ENCODE measurements around a stretch of chr10.

- PRO-cap, result no peak
These were observed 20.8 kb downstream of the BNIP3 start for GRCh38 chr10:131960655-131961605.

DNA sequence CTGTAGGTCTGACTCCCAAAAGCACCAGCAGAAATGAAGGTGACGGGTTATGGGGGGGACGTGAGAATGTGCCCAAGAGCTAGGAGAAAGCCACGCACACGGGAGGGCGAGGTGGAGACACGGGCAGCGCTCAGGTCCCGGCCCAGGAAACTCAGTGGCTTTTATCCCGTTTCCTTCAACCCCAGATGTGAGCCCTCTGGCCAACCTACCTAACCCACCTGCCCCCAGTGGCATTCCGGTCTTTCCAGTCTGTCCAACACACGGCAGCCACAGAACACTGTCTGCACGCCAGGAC, 12.3 kb downstream of the BNIP3 start:
- PRO-cap, result no peak

DNA sequence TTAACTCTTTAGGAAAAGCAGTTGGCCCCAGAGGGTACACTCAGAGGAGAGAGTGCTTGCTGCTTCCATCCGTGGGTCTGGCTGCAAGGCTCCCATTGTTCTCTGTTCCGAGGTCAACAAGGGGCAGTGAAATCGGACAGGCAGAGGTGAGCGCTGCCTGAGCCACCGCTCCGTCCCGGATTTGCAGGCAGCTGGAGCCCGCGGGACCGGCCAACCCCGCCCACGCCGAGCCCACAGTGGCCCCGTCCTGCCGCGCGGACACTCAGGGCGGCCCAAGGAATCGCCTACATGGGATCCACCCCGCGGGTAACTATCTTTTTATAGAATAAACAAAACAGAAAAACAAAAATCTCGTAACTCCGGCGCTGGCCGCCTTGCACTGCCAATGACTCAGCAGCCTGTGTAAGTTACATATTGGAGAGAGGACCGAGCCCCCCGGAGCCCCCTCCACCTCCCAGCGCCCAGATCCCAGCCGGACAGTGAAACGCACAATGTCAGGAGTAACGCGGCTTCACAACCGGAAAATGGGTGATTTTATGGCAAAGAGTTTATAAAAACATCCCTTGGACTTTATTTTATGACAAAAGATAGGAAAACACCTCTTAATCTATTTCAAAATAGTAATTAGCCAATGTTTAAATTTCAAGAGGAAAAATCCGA, 1.8 kb downstream of the BNIP3 start:
- PRO-cap, result no peak

GRCh38 chr10:132161837-132162751, 24.7 kb upstream of the DPYSL4 start:
- PRO-cap, result no peak

DNA sequence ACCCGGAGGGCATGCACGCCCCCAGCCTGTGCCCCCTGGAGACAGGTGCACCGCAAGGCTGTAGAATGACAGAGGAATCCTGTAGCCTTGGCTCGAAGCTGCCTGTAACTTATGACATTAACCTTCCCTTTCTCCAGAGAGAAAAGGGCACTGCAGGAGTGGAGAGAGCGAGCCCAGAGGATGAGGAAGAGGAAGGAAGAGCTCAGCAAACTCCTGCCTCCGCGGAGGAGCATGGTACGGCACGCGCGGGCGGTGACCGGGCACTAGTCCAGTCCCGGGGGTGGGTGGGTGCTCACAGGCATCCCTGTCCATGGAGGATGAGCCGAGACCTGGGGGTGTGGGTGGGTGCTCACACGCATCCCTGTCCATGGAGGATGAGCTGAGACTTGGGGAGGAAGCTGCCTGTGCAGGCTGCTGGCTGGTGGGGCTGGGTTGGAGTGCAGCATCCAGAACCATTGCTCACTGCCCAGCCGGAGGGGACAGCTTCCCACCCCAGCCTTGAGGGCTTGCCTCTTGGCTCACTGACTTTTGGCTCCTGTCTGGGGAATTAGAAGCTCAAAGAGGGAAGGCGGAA, 23.7 kb downstream of the LRRC27 start:
- PRO-cap, result no peak

DNA sequence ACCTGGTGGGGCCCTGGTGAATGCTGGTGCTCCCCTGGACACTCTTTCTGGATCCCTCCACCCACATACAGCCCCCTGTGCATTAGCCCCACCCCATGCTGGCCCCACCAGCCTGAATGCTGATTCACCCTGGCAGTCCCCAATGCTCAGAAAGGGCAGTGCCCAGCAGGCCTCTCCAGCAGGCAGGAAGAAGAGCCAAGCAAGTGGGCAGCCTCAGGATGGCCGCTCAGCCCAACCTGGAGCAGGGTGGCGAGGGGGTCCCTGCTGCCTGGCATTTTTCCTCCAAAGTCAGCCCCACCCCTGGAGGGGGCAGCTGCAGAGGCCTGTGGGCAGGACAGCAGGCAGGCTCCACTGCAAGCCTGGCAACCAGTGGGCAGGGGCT, 1.7 kb upstream of the PWWP2B start:
- PRO-cap, result no peak

GRCh38 chr10:132395710-132396899, 895 bp upstream of the PWWP2B start:
- PRO-cap, result bidirectional peak, plus-strand start at chr10:132395959, minus-strand start at chr10:132395961; bidirectional peak, plus-strand start at chr10:132396149, minus-strand start at chr10:132396024; bidirectional peak, plus-strand start at chr10:132396679, minus-strand start at chr10:132396665

- PRO-cap, result bidirectional peak, plus-strand start at chr10:132409159, minus-strand start at chr10:132409100
These were observed 12.0 kb downstream of the PWWP2B start for GRCh38 chr10:132408781-132409528.

- PRO-cap, result no peak
These were observed 15.9 kb downstream of the PWWP2B start for GRCh38 chr10:132412857-132413284.

- PRO-cap, result no peak
These were observed 56.0 kb downstream of the PWWP2B start for GRCh38 chr10:132452904-132453546.

- PRO-cap, result no peak
These were observed 61.9 kb downstream of the PWWP2B start for GRCh38 chr10:132458853-132459439.

DNA sequence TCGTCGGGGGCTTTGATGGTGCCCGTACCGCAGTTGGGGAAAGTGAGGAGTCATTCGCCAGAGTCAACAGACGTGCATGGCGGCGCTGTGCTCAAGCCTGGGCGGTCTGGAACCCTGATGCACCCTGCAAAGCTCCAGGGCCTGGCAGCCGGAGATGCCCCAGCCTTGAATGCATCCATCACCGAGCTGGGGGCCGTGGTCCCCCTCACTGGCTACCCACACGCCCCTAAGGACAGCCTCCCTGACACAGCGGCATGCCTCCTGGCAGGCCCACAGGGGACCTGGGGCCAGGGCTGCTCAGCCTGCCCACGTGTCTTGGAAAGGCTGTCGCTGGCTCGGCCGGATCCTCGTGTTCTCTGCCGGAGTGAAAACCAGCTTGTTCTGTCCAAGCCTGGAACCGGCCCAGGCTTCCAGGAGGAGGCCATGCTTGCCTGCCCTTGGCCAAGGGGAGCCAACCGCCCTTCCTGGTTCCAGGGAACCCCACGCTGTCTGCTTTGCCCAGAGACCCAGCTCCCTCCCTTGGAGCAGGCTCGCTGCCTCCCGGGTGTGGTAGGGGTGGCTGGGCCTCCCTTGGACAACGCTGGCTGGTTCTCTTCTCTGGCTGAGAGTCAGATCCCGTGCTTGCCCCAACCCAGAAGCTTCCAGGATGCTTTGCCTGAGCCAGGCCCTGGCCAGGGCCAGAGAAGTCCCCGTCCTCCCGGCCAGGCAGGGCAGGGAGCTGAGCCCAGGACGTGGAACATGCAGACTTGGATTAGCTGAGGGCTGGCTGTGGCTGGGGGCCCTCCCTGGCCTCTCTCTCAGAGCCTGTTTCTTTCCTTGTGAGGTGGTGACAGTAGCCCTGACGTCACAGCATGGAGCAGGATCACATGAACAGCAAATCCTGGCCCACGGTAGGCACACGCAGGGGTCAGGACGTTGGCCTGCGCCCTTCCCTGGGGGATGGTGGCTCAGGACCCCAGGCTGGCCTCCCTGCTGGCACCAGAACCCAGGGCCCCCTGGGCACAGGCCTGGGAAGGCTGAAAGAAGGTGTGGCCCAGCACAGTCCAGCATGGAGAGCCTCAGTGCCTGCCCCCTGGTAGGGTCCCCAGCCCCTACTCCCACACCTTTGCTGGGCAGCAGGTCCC, 67.3 kb downstream of the PWWP2B start:
- PRO-cap, result unidirectional peak, minus-strand start at position 797 of the sequence

DNA sequence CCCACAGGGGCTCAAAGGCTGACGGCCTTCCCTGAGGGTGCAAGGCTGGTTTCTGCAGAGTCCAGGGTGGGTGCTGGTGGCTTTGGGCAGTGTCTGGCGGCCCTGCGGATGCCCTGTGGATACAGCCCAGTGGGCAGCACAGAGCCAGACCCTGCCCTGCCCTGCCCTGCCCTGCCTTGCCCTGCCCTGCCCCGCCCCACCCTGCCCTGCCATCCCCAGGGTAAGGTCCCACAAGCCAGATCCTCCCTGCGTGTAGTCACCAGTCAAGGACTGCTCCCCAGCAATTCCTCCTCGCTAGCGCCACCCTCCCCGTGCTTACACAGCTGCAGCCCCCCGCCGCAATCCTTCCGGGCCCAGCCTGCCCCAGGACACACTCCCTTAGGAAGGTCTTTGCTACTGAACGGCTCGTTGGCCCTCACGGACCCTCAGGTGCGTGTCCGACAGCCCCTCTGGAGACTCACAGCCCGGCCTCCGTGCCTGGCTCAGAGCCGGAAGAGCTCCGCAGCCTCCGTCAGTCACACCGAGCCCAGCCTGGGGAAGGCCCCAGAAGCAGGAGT, 68.2 kb downstream of the PWWP2B start:
- PRO-cap, result no peak

- PRO-cap, result no peak
These were observed 55.6 kb upstream of the INPP5A start for GRCh38 chr10:132481942-132482506.

DNA sequence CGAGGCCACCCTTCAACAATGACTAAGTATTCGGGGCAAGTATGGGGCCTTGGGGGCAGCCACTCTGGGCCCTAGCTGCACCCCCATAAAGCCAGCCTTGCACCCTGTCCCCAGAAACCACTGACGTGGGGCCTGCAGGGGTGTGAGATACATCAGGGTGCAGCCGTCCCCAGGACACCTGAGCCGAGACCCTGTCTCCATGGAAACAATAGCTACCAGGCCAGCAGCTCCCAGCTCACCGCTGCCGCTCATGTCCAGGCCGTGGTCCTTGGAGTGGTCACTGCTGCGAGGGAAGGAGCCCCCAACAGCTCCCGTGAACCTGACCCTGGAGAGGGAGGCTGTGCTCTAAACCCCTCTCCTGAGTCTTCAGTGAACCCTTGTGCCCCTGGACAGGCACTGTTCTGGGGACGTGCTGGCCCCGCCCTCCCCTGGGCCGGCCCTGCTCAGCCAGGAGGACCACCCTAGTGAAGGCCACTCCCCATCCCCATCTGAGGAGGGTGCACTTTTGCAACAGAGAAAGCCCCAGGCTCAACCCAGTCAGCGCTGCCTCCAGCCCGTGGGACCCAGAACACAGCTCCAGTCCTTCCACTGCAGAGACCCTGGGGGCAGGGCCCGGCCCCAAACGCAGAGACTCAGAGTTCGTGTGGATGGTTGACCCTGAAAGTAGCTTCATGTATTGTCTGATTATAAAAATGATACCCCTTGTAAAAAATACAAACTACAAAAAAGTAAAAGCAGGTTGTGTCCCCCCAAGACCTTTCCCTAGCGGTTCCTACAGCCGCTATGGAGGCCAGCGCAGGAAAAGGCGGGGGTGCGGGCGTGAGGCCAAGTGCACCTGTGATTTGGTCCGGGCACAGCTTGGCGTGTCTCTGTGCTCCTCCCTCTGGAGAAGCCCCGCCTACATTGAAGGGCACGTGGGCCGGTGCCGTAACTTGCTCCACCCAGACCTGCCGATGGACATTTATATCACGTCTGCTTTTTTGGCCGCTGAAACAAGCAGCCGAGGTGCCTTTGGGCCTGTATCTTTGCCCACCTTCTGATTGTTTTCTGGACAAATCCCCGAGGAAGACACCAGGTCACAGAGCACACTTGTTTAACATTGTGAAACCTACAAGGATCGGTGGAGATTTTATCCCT, 19.3 kb upstream of the INPP5A start:
- PRO-cap, result bidirectional peak, plus-strand start at position 635 of the sequence, minus-strand start at position 371 of the sequence

- PRO-cap, result no peak
These were observed 18.6 kb upstream of the INPP5A start for GRCh38 chr10:132519015-132519446.

- PRO-cap, result no peak
These were observed 1.4 kb upstream of the INPP5A start for GRCh38 chr10:132536053-132536693.

DNA sequence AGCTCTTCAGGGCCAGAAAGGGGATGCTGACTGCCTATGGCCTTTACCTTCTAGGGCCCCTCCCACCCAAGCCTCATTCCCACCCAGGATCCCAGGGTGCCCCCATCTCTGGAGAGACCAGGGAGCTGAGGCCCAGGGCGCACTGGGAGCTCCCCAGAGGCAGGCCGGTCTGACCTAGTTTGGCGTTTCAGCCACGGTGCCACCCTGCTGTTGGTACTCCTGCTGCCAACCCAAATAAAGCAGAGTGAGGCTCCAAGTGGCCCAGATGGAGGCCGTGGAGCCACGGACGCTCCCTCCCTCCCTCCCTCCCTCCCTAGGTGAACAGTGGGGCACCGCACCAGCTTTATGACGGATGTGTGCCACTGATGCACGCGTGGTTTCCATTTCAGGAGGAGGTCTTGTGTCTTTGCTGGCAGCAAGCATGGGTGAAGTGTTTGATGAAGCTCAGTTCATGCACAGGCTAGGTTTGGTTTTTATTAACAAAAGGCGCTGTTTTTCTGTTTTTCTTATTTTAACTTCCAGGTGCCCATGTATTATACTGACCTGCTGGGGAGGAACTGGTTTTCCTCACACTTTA, 1.9 kb downstream of the INPP5A start:
- PRO-cap, result unidirectional peak, minus-strand start at position 171 of the sequence

- PRO-cap, result no peak
These were observed 34.2 kb downstream of the INPP5A start for GRCh38 chr10:132571555-132572333.

- PRO-cap, result no peak
These were observed 55.2 kb downstream of the INPP5A start for GRCh38 chr10:132592677-132593393.